Skin of body (tissue), 2 donors: ENCODE measurements around a stretch of chr14.

DNA sequence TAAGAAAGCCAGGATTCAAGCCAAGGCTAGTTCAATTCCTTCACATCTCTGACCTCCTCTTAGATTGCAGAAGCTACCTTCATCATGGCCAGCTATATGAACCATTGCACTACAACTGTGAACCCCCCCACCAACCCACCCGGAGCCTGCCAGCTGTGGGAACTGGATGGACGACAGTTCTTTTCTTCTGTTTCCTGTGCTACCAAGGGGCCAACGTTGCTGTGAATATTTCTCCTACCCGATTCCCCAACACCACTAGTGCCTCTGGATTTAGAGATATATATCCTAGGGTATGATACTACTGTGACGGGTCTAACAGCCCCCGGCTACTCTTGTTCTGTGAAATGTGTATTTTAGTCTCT lies 13.1 kb downstream of the PIGH start:
- RAMPAGE, long total RNA, result no peak

DNA sequence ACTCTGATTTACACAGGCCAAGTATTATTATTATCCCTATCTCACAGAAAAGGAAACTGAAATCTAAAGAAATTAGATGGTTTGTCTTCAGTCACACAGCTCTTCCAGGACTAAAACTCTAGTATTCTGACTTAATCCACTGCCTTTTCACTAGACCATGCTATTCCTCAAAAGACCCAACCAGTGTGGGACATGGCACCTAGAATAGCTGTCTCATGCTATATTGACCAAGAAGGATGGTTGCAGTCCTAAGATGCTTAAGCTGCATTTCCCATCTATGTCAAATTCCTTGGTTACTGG lies 24.5 kb downstream of the ARG2 start:
- RAMPAGE, long total RNA, result no peak

- RAMPAGE, long total RNA, result no peak
Observed at GRCh38 chr14:67645177-67645756, 25.5 kb downstream of the ARG2 start.

GRCh38 chr14:68036074-68036773 lies 216.6 kb downstream of the RAD51B start:
- RAMPAGE, long total RNA, result no peak

DNA sequence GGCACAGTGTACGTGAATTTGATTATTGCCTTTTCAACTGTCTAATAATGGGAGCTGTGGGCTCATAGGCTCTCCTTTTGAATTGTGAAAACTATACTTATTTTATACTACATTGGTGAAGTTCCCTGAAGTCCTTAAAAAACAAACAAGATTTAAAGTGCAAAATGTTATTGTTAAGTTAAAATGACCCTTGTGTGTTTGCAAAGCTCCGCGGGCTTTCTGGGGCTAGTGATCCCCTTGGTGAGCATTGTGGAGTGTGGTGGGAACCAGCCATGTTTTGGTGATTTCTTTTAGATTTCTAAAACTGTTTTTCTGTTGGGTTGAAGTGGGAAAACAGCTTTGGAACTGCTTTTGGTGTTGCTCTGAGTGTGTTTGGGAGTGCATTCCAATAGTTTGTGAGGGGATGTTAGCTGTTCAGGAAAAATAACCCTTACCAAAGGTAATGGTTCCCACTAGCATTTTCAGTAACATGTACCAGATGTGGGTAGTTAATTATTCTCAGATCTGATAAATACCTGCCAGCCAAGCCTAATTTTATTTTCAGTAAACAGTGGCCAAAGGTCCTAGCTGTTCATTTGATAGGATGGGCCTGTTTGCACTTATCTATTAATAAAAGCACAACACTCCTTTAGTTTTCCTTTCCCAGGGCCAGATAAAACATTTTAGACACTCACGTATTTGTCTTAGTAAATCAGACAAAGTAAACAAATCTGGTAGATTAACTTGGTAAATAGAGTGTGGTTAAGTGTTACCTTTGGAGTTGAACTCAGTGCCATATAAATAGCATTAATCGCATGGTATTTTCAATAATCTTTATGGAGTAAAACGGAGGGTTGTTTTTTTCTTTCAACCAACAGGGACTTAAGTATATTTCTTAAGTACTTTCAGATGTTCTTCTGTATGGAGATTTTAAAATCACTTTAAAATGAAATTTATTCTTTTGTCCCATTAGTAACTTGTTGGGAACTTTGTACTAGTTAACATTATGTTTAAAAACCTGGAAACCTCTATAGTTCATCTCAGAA lies 345.1 kb downstream of the RAD51B start:
- RAMPAGE, long total RNA, result no peak

DNA sequence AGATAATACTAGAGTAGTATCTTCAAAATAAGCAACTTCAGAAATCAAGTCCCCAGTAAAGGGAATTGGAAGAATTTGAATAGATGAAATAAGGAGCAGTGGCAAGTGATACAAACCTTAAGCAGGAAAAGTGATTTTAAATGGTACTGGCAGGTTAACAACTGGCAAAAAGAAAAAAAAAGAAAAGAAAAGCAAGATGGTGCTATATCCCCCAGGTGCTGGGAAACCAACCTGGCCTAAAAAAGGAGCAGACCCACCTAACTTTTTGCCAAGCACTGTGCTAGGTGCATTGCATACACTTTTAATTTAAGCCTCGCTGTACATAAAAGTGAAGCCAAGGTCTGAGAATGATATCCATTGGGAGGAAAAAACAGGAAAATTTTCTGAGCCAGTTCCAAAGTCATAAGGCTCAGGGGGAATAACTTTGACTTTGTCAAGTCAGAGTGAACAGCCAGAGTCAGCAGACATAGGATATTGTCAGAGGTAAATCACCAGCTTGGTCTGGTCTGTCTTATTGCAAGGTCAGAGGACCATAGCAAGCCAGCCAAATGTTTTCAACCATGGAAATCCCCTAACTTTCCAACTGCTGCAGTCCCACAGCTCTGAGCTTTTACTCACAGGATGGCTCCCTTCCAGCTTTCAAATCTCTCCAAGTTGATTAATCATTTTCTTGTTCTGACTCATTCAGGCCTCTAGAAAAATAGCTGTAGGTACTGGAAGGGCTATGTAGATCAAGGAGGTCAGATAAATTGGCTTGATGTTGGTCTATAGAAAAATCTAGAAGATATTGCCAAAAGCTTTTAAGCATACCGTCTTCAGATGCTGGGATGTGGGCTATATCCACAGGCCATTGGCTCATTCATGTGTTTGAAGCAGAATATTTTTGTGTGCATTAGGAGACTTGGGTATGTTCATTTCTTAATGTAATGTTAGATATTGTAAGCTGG lies 412.9 kb downstream of the RAD51B start:
- RAMPAGE, long total RNA, result no peak

GRCh38 chr14:68295120-68295821 lies 475.7 kb downstream of the RAD51B start:
- RAMPAGE, long total RNA, result no peak

GRCh38 chr14:68331321-68331822 lies 461.5 kb downstream of the ZFP36L1 start:
- RAMPAGE, long total RNA, result no peak

- RAMPAGE, long total RNA, result no peak
Observed at GRCh38 chr14:68473059-68473552, 319.8 kb downstream of the ZFP36L1 start.

GRCh38 chr14:68473862-68474207 lies 319.0 kb downstream of the ZFP36L1 start:
- RAMPAGE, long total RNA, result no peak

- RAMPAGE, long total RNA, result no peak
Observed at GRCh38 chr14:68482208-68482407, 310.8 kb downstream of the ZFP36L1 start.

GRCh38 chr14:68506688-68507719 lies 285.9 kb downstream of the ZFP36L1 start:
- RAMPAGE, long total RNA, result no peak

GRCh38 chr14:68546864-68547339 lies 246.0 kb downstream of the ZFP36L1 start:
- RAMPAGE, long total RNA, result no peak

GRCh38 chr14:68667140-68667639 lies 125.7 kb downstream of the ZFP36L1 start:
- RAMPAGE, long total RNA, result no peak

DNA sequence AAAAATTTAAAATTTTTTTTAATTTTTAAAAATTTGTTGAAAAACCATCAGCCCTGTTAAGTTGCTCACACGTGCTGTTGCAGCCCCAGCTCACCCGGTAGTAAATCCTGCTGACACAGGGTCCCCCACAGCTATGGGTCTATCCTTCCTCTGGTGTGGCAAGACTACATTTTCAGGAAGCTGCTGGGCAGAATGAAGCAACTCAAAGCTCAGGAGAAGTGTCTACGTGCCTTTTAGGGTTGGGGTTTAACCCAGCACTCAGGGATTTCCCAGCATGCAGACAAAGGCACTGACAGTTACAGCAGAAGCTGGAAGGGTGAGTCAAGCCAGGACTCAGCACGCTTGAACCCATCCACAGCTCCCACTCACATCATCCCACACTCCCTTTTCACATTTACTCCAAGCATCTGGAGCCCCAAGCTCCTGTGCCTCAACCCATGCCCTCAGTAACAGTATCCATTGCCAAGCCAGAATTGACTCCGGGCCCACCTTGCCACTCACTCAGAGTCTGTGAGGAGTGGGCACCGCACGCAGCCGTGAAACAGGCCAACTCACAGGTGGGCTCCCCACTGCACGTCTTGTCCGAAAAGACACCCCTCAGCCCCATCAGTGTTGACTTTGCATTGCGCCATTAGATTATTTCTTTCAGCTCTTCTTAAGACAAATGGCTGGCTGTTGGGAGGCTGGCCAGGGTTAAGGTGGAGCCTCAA lies 59.7 kb downstream of the ZFP36L1 start:
- RAMPAGE, long total RNA, result no peak

DNA sequence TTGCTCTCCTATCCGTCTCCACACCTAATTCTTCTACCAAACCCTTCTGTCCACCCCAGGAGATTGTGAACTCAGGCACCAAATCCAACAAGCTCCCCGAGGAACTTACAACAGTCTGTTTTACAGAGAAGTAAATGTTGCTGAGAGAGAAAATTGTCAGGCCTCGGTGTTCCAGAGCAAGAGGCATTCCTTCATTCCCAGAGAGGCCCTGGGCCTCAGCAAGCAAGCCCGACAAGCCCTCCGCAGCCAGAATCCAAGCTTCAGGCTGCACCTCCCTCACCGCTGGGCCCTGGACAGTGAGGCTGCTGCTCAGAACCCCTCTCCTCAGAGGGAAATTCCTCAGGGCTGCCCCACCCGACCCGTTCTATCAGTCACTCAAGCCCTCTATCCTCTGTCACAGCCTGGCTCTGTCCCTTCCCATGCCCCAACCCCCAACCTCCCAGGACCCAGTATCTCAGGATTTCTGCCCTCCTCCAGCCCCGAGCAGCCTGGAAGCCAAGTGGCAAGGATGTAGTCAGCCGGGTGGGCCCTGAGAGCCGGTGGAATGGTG lies 56.4 kb downstream of the ZFP36L1 start:
- RAMPAGE, long total RNA, result no peak

GRCh38 chr14:68741796-68742308 lies 51.0 kb downstream of the ZFP36L1 start:
- RAMPAGE, long total RNA, result no peak

DNA sequence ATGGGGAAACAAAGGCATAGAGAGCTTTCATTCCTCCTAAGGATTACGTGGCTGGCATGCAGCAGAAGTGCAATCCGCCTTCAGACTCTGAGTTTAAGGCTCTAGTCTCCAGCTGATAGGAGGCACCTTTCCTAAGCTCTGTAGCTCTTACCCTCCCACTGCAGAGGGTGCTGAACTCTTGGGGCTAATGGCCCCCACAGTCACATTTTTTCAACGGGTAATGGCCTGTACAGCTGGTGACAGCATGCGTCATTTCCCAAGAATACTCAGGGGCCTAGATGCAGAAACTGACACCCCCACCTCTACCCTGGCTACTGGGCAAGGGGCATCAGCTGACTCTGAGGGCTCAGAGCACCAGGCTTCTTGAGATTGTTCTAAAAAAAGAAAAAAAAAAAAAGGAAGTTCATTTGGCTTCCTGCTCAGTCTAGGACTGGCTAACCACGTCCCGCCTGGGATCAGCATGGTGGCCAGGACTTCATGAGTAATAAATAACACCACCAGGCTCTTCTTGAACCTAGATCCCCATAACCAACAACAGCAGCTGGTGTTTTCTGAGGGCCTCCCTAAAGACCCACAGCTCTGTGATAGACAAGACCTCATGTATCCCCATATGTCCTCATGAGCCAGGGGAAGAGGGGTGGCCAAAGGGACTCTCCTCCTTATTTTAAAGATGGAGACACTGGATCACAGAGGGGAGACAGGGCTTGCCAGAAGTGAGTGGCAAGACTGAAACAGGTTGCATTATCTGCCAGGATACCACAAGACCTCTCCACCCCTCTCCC lies 35.2 kb downstream of the ZFP36L1 start:
- RAMPAGE, long total RNA, result no peak

- RAMPAGE, long total RNA, result no peak
Observed at GRCh38 chr14:68762803-68763426, 30.0 kb downstream of the ZFP36L1 start.

DNA sequence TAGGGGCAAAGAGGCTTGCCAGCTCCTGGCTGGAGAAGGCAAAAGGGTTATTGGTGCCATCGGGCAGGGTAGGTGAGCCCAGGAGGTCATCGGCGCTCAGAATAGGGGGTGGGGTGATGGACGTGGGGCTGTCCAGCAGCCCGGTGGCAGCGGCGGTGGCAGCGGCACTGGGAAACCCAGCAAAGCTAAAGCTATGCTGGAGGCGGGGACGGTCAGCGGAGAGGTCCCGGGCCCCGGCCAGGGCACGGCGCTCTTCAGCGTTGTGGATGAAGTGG lies 3.2 kb downstream of the ZFP36L1 start:
- RAMPAGE, long total RNA, result no peak